ENCODE data around the genes PRR14, SRCAP, CTF1 and SETD1A.

GRCh38 chr16:30602884-30603572 lies 7.2 kb downstream of the ZNF689 start:
- PRO-cap, result no peak
- RAMPAGE, long total RNA, 4 experiments, result start-site peak on the minus strand in 1 of 4 experiments, at chr16:30603115-30603337 at its widest, 15 reads per replicate

DNA sequence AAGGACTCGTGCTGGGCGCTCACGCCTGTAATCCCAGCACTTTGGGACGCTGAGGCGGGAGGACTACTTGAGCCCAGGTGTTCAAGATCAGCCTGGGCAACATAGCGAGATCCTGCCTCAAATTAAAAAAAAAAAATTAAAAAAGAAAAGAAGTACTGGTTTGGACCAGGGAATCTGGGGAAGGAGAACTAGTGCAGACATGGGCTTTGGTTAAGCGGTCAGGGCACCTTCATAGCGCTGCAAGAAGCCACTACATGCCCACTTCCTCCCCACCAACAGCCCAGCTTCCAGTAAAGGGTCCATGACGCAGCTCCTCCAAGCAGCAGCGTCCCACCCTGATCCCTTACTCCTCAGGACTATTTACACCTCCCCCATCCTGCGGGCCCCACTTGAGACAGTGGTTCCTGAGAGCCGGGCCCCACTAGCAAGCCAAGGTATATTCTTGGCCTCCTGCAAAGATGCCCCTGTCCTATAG lies 1.1 kb upstream of the PRR14 start:
- PRO-cap, result unidirectional peak, plus-strand start at position 283 of the sequence
- RAMPAGE, long total RNA, 4 experiments, result no peak in any of the 4 experiments

DNA sequence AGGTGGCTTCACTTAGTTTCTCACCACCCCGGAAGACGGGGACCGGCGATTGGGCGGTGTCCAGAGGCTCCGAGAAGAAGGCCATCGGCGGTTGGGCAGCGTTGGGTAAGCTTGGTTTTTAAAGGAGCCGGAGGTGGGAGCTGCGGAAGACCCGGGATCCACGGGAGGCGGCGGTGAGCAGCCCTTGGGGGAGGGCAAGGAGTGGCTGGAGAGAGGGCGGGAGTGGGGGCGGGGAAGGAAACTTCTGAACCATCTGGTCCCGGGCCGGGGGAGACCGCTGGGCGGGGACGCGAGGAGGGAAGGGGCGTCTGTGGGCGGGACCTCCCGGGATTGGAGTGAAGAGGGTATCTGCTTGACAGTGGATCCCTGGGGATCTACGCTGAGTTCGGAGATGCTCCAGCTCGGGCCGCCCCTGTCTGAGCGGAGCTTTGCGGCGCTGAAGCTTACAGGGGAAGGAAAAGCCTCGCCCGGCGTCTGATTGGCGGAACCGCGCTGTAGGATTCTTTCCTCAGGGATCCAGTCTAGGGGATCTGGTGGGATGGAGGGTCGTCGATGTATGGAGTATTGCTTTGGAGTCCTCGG lies at the start of gene PRR14:
PRR14 (plus strand) TSS at position 327 of the 582 bp plus-strand sequence.
- PRO-cap, result bidirectional peak, plus-strand start at position 148 of the sequence, minus-strand start outside the sequence; unidirectional peak, plus-strand start at position 247 of the sequence; bidirectional peak, plus-strand start at position 358 of the sequence, minus-strand start at position 418 of the sequence
- RAMPAGE, long total RNA, 4 experiments, result start-site peak on the plus strand in 4 of 4 experiments, centred at positions 100 to 333 of the sequence, 15 to 78 reads per replicate

GRCh38 chr16:30698931-30699228 lies at the start of gene SRCAP:
Gene SRCAP (plus strand): TSS chr16:30699171.
- PRO-cap, result bidirectional peak, plus-strand start at chr16:30699171, minus-strand start at chr16:30699060
- RAMPAGE, long total RNA, 4 experiments, result start-site peak on the minus strand in 2 of 4 experiments, at chr16:30699005-30699062 at its widest, 5 to 17 reads per replicate

GRCh38 chr16:30724364-30725255 lies 15.8 kb upstream of the TMEM265 start:
- PRO-cap, result no peak
- RAMPAGE, long total RNA, 4 experiments, result start-site peak on the plus strand in 1 of 4 experiments, at chr16:30724523-30725463 at its widest, 49 reads per replicate

- PRO-cap, result no peak
- RAMPAGE, long total RNA, 4 experiments, result no peak in any of the 4 experiments
Measured at GRCh38 chr16:30728956-30729780, 11.3 kb upstream of the TMEM265 start.

DNA sequence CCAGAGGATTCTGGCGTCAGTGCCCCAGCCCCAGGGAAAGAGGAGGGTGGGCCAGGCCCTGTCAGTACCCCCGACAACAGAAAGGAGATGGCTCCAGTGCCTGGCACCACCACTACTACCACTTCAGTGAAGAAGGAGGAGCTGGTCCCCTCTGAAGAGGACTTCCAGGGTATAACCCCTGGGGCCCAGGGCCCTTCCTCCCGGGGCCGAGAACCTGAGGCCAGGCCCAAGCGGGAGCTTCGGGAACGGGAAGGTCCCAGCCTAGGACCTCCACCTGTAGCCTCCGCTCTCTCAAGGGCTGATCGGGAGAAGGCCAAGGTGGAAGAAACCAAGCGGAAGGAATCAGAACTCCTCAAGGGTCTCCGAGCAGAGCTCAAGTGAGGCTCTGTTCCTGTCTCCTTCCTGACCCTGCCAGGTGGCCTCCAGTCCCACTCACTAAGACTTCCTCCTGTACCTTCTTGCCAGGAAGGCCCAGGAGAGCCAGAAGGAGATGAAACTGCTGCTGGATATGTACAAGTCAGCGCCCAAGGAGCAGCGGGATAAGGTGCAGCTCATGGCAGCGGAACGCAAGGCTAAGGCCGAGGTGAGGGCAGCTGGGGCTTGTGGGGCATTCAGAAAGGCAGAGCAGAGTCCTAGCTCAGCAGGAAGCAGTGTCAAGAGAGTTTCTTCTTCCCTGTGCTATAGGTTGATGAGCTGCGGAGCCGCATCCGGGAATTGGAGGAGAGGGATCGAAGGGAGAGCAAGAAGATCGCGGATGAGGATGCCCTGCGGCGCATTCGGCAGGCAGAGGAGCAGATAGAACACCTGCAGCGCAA lies 6.2 kb downstream of the RNF40 start:
- PRO-cap, result no peak
- RAMPAGE, long total RNA, 4 experiments, result no peak in any of the 4 experiments

- PRO-cap, result no peak
- RAMPAGE, long total RNA, 4 experiments, result no peak in any of the 4 experiments
Measured at GRCh38 chr16:30768969-30769918, 7.1 kb downstream of the RNF40 start.

GRCh38 chr16:30770380-30770711 lies 8.2 kb downstream of the RNF40 start:
- PRO-cap, result no peak
- RAMPAGE, long total RNA, 4 experiments, result no peak in any of the 4 experiments

DNA sequence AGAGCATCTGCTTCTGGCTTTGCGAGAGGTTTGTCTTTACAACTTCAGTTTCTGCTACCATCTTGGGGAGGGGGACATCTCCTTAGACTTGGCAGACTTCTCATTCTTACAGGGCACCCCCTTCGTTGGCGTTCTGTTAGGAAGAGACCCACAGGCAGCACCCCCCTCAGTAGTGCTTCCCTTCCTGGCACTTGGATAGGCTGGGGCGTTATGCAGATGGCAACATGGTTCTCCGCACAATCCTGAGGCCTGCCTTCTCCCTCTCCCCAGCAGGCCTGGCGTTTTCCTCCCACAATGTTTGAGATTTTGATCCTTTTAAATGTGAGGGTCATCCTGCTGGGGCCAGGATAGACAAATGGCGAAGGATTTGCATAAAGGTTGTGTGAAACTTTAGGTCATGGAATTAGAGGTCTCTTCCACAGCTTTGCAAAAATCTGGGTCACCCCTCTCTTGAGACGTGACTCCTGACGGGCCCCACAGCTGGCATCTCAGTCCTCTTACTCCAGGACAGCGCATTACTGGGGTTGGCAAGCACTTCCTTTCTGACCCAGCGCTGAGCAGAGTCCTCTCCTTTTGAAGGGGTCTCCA lies 7.6 kb downstream of the ZNF629 start:
- PRO-cap, result no peak
- RAMPAGE, long total RNA, 4 experiments, result no peak in any of the 4 experiments

DNA sequence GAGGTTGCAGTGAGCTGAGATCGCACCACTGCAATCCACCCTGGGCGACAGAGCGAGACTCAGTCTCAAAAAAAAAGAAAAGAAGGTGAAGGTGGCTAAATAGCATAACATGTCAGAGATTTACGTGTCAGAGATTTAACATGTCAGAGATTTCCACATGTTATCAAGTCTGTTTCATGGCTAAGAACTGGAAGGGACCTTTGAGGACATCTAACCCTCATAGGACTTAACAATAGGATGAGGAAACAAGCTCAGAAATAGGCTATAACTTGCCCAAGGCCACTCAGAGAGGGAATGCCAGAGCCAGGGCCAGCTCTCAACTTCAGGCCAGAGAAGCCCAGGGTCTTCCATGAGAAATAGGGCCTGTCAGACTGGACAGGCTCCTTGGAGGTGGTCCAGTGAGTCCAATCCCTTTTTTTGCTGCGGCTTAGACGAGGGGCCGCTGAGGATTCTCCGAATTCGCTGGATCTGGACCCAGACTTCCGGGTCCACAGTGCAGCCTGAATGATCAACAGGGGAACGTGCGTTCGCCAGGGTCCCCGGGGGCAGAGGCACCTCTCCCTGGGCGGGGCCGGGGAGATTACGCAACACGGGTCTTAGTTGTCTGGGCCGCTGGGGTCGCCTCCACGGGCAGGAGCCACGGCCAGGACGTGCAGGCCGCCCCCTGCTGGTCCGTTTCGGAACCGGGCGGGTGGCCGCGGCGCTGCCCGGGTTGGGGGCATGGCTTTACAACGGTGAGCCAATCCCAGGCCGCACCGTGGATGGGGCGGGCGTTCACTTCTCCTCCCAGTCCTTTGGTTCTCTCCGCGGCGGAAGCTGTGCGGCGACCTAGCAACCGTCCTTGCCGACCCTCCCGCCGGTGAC lies 27.0 kb upstream of the ZNF629 start:
- PRO-cap, result unidirectional peak, plus-strand start at position 286 of the sequence; bidirectional peak, plus-strand start at position 789 of the sequence, minus-strand start at position 492 of the sequence
- RAMPAGE, long total RNA, 4 experiments, result no peak in any of the 4 experiments

GRCh38 chr16:30853588-30854330 lies 40.1 kb downstream of the BCL7C start:
- PRO-cap, result no peak
- RAMPAGE, long total RNA, 4 experiments, result no peak in any of the 4 experiments

DNA sequence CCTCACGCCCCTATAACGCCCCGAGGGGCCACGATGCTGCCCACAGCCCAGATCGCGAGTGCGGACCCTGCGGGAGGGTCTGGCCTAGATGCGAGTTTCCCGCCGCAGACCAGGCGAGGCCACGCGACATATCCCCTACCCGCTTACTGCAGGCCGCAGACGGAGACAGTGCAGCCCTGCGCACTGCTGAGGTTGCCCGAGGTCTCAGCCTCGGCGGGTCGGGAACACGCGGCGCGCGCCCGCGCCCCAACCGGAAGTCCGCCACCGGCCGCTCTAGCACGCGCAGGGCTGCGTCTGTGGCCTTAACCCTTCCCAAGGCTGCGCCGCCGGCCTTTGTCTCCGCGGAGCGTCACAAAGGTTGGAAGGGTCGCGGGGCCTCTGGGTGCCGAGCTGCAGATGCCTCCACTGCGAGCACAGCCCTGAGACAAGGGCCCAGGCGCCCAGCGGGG lies 18.7 kb downstream of the BCL7C start:
- PRO-cap, result bidirectional peak, plus-strand start at position 361 of the sequence, minus-strand start at position 206 of the sequence
- RAMPAGE, long total RNA, 4 experiments, result start-site peak on the plus strand in 3 of 4 experiments, centred at positions 312 to 319 of the sequence, 9 to 28 reads per replicate

DNA sequence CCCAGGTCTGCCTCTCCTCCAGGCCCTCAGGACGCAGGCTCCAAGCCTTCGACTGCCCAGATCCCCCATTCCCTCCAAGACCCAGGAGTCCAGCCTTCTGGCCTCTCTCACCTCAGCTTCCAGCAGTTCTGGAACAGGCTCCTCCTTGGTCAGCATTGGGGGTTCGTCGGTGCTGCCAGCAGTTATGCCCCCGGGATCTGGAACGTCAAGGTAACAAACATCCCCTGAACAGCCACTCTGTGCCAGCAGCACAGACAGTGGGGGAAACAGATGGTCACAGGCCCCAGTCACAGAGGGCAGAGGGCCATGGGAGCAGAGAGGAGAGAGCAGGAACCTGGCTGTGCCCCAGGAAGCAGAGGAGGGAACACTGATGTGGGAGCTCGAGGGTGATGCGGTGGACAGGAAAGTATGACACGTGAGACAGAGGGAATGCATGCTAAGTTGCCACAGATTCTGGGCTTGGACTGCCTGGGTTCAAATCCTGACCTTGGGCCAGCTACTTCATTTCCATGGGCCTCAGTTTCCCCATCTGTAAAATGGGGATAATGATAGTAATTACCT lies 5.0 kb downstream of the BCL7C start:
- PRO-cap, result no peak
- RAMPAGE, long total RNA, 4 experiments, result no peak in any of the 4 experiments

- PRO-cap, result bidirectional peak, plus-strand start at chr16:30896289, minus-strand start at chr16:30896315
- RAMPAGE, long total RNA, 4 experiments, result start-site peak on the plus strand in 2 of 4 experiments, at chr16:30895836-30895858 at its widest, 6 to 18 reads per replicate
Measured at GRCh38 chr16:30895761-30896367, 550 bp upstream of the CTF1 start.

GRCh38 chr16:30896368-30896943 lies at the start of gene CTF1:
Gene CTF1 (plus strand): TSS chr16:30896614.
- PRO-cap, result bidirectional peak, plus-strand start at chr16:30896615, minus-strand start at chr16:30896460; bidirectional peak, plus-strand start at chr16:30896816, minus-strand start at chr16:30896819
- RAMPAGE, long total RNA, 4 experiments, result no peak in any of the 4 experiments

DNA sequence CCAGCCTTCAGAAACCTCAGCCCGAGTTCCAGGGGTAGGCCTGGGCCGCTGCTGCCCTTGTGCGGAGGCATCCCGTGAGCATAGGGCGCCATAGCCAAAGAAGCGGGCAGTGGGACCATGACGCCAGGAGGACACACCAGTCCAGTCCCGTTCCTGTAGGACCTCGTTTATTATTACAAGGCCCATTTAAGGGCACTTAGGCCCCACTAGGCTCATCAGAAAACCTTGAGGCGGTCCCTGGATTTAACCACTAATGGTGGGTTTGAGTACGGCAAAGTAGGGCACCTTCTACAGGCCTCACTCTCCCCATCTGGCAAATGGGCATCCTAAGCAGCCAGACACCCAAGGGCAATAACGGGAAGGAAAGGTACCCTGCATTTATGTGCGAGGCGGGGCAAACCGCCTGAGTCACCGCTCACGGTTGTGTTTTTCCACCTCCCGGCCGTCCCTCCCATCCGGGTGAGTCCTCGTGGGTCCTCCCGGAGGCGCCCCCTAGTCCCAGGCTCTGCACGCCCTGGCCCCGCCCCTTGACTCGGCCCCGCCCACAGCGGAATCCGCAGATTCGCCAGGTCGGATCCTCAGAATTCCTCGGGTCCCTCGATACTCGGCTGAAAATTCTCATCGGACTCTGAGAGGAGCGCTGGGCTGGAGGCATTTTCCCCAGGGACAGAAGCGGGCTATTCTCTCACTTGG lies 688 bp upstream of the SETD1A start:
- PRO-cap, result bidirectional peak, plus-strand start at position 545 of the sequence, minus-strand start at position 469 of the sequence
- RAMPAGE, long total RNA, 4 experiments, result start-site peak on the plus strand in 1 of 4 experiments, centred at position 549 of the sequence, 9 reads per replicate

DNA sequence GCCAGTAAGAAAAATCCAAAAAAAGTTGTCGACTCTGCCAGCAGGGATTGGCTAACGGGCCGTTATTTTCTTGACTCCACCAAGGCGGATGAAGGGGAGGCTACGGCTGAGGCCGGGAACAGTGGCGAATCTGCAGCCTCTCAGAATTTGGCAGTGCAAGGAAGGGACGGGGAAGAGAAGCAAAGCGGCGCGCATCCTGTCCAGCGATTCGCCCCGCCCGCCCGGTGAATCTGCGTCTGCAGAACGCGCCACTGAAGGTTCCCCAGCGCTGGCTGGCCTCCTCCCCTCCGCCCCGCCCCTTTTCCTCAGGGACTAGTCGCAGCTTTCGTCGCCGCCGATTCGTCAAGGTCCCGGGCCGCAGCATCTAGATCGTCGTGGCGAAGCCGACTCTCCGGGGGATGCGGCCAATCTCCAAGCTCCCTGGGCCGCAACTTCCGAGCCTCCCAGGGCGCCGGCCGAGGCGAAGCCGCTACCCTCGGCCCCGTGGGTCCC lies at the start of gene SETD1A:
SETD1A (plus strand) TSS at position 342 of the 492 bp plus-strand sequence.
- PRO-cap, result bidirectional peak, plus-strand start outside the sequence, minus-strand start at position 226 of the sequence
- RAMPAGE, long total RNA, 4 experiments, result start-site peak on the plus strand in 1 of 4 experiments, centred at position 328 of the sequence, 5 reads per replicate

GRCh38 chr16:30996856-30998010 lies 12.2 kb downstream of the HSD3B7 start:
- PRO-cap, result bidirectional peak, plus-strand start at chr16:30997403, minus-strand start at chr16:30997292
- RAMPAGE, long total RNA, 4 experiments, result start-site peak on the minus strand in 1 of 4 experiments, at chr16:30997009-30997311 at its widest, 8 to 11 reads per replicate

DNA sequence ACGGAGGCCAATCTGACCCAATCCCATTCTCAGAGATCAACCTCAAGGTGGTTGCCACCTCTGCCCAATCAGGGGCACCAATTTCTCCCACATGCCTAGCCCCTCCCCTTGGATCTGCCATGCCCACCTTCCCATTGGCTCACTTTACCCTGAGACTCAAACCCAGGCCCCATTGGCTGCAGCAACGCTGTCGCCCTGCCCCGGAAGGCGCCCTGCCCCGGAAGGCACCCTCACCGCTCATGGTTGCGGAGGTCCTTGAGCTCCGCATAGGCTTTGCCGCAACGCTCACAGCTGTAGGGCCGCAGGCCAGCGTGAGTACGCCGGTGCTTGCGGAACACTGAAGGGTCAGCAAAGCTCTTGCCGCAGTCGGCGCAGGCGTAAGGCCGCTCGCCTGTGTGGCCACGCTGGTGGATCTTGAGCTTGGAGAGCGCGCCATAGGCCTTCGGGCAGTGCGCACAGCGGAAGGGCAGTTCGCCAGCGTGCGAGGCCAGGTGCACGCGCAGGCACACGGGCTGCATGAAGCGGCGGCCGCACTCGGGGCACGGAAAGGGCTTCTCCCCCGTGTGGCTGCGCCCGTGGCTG lies 10.4 kb downstream of the ZNF668 start:
- PRO-cap, result no peak
- RAMPAGE, long total RNA, 4 experiments, result no peak in any of the 4 experiments

Measured in esophagus squamous epithelium (tissue), 4 donors.